LHCN-M2 (cell line): ENCODE results near the genes NFKBIZ and ALCAM.

DNA sequence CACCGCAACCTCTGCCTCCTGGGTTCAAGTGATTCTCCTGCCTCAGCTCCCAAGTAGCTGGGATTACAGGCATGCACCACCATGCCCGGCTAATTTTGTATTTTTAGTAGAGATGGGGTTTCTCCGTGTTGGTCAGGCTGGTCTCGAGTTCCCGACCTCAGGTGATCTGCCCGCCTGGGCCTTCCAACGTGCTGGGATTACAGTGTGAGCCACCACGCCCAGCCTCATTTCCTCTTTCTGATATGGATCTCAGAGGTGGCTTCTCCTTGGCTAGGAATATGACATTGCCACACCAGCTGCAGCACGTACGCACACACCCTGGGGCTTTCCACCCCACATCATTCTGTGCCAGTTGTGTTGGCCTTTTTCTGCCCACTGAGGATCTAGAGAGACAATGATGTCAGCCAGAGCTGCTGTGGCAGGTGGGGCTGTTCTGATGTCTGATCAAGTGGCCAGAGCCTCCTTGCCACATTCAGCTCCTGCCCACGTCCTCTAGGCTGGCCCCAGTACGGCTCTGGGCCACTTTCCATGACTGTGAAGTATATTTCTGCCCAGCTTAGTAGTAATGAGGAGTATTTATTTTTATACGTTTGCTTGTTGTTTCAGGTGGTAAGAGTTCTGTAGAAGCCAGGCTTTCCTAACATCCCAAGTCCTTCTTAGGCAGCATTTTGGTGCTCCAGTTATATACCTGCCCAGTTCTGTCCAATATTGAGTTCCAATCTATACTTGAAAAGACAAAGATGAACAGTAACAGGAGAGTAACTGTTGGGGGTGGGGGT is 29.1 kb downstream of the TMEM45A start:
- RAMPAGE, long total RNA: no peak

- RAMPAGE, long total RNA: no peak
Measured at GRCh38 chr3:100972956-100973457, 20.2 kb downstream of the ABI3BP start.

DNA sequence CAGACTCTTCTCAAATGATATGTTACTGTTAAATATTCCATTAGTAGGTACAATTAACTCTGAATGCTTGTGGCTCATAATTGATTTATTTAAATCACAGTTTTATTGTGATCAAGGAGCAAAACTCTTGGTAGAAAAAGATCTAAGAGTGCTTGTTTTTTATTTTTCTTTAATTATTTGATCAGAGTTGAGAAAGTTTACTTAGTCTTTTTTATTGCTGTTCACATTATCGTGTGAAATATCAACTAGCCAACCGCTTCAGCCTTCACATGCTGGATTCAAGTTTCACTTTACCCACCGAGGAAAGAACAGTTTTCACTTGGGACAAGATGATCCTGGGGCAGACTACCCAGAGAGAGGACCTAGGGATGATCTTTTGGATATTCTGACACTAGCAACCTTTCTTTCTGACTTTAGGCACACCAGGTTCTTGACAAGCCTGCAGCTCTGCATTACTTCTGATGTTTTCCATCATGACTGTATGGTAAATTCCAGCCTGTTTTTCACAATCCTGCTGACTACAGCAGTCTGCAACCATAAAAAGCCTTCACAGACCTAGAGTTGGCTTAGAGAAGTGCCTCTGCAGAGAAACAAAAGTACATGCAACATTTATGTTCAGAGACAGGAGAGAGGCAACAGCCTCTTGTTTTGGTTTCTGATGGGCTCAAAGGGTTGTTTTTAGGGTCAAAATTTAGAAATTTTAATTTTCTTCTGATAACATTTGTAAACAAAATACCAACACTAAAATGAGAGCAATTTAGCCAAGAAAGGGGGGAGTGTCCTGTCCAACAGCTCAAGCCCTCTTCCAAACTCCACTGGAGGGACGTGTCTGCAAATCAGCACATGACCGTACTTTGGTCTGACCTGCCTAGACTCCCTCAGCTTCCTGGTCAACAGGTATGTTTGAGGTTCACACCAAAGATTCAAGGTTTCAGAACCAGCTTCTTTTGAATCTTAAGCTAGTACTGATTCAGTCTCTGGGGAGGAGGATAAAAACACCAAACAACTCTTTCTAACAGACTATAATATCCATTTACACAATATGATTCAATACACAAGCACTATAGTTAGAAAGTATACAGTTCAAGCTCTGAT is 904 bp downstream of the ABI3BP start:
- RAMPAGE, long total RNA: no peak

- RAMPAGE, long total RNA: no peak
Measured at GRCh38 chr3:101564897-101565312, 3.2 kb downstream of the TRMT10C start.

DNA sequence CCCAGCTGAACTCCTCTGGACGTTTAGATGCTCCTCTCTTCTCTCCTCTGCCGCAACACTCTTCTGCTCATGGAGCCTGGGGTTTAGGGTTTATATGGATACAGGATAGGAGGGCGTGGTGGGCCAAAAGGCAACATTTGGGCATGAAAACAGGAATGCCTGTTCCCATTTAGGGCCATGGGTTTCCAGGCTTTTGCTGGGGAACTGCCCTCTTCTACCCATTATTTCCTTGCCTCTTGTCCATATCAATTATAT is 28.0 kb downstream of the ZBTB11 start:
- RAMPAGE, long total RNA: no peak

GRCh38 chr3:101687078-101687736 is 689 bp upstream of the RPL24 start:
- RAMPAGE, long total RNA: no peak

DNA sequence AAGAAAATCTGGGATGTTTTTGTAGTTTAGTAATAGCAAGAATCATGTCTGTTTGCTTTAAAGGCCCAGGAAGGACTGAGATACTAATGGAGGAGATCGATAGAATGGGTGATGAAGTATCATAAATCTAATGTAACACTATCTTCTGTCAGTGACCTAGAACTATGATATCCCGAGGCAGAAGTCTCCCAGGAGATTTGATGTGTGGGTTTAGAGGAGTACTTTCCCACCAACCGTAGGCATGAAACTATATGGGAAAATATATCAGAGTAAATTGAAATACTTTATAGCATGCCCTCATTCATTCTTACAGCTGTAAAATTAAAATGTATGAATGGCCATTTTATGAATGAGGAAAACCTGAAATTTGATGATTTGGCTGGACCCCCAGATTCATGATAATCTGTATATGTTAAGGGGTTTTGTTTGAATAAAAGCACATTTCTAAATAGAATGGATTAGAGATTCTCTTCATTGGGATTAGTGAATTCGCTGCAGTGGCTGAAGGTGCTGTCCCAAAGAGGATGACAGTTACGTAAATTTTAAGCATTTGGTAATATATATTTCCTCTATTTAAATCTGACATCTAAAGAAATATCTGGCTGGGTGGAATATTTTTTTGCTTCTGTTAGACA is 20.8 kb upstream of the NFKBIZ start:
- RAMPAGE, long total RNA: no peak

- RAMPAGE, long total RNA: no peak
Measured at GRCh38 chr3:101828990-101829790, 20.1 kb upstream of the NFKBIZ start.

- RAMPAGE, long total RNA: no peak
Measured at GRCh38 chr3:101848816-101849781, at the start of gene NFKBIZ. Gene NFKBIZ (plus strand): TSS chr3:101849514.

DNA sequence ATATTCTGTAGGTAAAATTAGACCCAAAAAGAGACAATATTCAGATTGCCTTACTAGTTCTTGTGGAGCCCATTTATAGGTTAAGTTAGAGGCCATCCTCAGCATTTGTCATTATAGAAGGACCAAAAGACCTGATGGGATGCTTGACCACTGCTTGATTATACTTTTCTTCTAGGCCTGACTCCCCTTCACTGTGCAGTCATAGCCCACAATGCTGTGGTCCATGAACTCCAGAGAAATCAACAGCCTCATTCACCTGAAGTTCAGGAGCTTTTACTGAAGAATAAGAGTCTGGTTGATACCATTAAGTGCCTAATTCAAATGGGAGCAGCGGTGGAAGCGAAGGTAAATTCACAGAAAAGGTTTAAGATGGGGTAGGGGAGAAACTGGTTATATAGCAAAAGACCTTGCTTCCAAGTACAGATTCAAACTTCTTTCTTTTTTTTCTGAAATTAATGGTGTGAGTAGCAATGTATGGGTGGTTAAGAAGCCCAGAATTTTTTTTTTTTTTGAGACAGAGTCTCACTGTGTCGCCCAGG is 6.3 kb downstream of the NFKBIZ start:
- RAMPAGE, long total RNA: no peak

- RAMPAGE, long total RNA: no peak
Measured at GRCh38 chr3:101940488-101940943, 91.2 kb downstream of the NFKBIZ start.

- RAMPAGE, long total RNA: no peak
Measured at GRCh38 chr3:105365253-105365623, 1.5 kb upstream of the ALCAM start.

GRCh38 chr3:105366307-105367515 is at the start of gene ALCAM:
Gene ALCAM (plus strand): TSS chr3:105366909.
- RAMPAGE, long total RNA: no peak

- RAMPAGE, long total RNA: no peak
Measured at GRCh38 chr3:105758442-105758976, 110.3 kb downstream of the CBLB start.

DNA sequence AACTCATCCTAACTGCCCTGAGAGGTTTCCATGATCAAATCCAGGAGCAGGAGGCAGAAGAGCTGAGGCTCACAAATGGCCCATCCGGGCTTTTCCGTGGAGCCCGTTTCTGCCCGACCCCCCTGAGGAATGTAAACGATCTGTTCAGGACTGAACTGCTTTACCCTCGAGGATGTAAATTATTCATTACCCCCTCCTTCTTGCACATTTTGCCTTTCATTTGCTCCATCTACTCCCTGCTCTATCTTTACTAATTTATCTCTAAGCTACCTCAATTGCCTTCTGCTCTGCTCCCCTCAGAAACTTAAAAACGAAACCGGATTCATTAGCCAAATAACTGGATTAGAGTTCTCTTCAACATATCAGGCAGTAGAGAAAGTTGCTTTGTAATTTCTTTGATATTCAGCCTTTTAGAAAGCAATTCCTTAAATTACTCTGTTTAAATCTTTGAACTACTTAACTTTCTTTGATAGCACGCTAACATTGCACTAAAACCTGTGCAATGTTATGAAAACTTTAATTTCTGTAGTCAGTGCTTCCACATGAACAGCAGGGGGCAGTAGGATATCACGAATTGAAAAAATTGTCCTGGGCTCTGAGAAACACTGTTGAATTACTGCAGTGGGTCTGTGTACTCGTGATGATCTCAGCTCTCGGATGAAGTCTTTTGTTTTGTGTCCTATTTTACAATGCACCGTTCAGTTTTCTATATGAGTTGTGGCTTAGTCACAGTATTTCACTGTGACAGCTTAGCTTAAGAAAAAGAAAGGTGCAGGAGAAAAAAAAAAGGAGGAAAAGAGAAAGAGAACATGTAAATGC is 141.5 kb upstream of the CCDC54 start:
- RAMPAGE, long total RNA: no peak

- RAMPAGE, long total RNA: no peak
Measured at GRCh38 chr3:107429770-107430285, 52.6 kb downstream of the CCDC54 start.

- RAMPAGE, long total RNA: no peak
Measured at GRCh38 chr3:107772493-107773467, 250.0 kb downstream of the BBX start.

GRCh38 chr3:107904670-107905152 is 186.1 kb downstream of the CD47 start:
- RAMPAGE, long total RNA: no peak

- RAMPAGE, long total RNA: no peak
Measured at GRCh38 chr3:108088459-108089094, 2.3 kb downstream of the CD47 start.

GRCh38 chr3:108250338-108250816 is 28.2 kb upstream of the IFT57 start:
- RAMPAGE, long total RNA: no peak